Spinal cord (tissue), 3 donors: ENCODE data around the genes FAM47A, CFAP47 and FAM47C.

DNA sequence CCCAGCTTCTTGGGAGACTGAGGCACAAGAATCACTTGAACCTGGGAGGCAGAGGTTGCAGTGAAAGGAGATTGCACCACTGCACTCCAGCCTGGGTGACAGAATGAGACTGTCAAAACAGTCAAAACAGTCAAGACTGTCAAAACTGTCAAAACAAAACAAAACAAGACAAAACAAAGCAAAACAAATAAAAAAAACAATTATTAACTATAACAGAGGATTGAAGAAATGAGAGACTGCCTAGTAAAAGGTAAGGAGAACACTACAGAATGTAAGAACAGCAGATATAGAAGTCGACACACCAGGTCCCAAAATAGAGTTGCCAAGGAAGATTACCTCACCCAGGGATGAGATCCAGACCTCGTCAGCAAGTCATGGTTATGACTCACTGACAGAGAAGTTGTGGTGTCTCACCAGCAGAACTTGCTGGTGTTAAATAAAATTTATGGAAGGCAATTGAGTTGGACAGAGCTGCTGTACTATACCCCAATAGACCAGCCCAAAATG lies 32.2 kb upstream of the GK start:
- PRO-cap = no peak
- RAMPAGE, long total RNA = no peak

- PRO-cap = no peak
- RAMPAGE, long total RNA = no peak
Measured at GRCh38 chrX:30652350-30653249, 623 bp upstream of the GK start.

- PRO-cap = no peak
- RAMPAGE, long total RNA = no peak
Measured at GRCh38 chrX:30852710-30853302, 36.2 kb downstream of the TAB3 start.

- PRO-cap = no peak
- RAMPAGE, long total RNA = no peak
Measured at GRCh38 chrX:32593399-32593726, 618.0 kb downstream of the DMD start.

GRCh38 chrX:33032591-33033218 lies 178.6 kb downstream of the DMD start:
- PRO-cap = no peak
- RAMPAGE, long total RNA = no peak

GRCh38 chrX:34132187-34132621 lies at the start of gene FAM47A:
FAM47A (minus strand) TSS chrX:34132314.
- PRO-cap = no peak
- RAMPAGE, long total RNA = no peak

- PRO-cap = no peak
- RAMPAGE, long total RNA = no peak
Measured at GRCh38 chrX:35439875-35440130, 358.3 kb upstream of the MAGEB16 start.

DNA sequence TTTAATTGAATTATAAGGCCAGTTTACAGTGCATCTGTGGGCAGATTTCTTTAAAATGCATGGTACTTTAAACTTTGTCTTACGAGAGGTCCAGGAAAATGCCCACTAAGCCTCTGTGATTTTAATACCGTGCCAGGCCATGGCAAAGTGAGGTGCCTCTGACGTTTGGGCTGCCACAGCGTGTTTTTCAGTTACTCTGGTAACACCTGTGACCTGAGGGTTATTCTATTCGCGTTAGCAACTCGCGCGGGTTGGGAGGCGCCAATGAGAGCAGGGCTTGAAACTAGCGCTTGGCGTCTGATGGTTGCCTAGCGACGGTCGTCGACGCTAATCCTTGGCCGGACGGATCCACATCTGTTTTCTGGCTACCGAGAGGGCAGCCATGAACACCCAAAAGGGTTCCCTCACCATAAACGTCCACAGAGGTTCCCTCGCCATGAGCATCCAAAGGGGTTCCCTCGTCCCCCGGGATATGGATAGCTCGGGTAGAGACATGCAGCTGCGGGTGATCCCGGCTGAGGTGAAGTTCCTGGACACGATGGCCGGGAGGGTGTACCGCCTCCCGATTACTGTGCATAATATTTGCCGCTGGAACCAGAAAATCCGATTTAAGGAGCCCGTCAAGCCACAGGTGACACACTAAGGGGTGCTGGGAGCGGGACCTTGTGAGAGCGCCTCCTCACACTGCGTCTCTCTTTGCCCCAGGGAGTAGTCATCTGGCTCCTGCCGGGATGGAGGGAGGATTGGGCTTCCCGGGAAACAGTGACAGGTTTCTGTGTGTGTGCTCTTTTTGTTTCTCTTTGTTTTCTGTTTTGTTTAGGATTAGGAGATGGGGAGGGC lies at the start of gene CFAP47:
CFAP47 (plus strand) TSS at position 317 of the 840 bp plus-strand sequence.
- PRO-cap = no peak
- RAMPAGE, long total RNA = no peak

DNA sequence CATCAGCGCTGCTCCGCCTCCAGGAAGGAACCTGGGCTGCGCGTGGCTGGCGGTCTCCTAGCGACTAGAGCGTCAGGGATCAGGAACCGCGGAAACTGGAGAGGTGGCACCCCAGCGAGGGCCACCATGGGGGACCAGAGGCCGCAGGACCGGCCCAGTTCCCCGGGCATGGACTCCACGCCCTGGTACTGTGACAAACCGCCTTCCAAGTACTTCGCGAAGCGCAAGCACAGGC lies at the start of gene FAM47C:
FAM47C (plus strand) TSS at position 82 of the 235 bp plus-strand sequence.
- PRO-cap = no peak
- RAMPAGE, long total RNA = no peak

DNA sequence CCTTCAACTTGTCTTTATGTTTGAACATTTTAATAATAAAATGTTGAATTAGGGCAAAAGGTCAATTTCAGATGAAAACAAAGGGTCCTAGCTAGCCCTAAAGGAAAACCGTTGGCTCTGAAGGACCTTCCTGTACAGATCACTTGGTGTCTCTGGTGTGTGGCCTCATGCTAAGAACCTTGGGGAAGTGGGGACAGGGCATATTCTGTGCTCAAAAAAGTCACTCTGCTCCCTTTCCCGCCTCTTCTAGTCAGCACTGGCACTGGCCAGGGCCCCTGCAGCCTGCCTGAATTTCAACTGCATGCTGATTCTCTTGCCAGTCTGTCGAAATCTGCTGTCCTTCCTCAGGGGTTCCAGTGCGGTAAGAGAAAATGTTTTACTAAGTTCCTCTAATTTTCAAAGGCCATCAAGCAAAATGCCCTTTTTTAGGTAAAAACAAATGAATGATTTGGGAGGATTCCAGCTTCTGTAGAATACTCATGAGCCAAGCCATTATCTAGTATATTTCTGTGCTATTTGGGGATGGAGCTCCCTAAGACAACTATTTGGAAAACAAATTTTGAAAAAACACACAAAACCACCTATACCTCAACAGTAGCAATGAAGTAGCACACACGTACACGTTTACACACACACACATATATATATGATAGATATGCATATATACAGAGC lies 3.5 kb downstream of the CYBB start:
- PRO-cap = no peak
- RAMPAGE, long total RNA = no peak

- PRO-cap = no peak
- RAMPAGE, long total RNA = no peak
Measured at GRCh38 chrX:38282258-38282941, 44.9 kb downstream of the RPGR start.

DNA sequence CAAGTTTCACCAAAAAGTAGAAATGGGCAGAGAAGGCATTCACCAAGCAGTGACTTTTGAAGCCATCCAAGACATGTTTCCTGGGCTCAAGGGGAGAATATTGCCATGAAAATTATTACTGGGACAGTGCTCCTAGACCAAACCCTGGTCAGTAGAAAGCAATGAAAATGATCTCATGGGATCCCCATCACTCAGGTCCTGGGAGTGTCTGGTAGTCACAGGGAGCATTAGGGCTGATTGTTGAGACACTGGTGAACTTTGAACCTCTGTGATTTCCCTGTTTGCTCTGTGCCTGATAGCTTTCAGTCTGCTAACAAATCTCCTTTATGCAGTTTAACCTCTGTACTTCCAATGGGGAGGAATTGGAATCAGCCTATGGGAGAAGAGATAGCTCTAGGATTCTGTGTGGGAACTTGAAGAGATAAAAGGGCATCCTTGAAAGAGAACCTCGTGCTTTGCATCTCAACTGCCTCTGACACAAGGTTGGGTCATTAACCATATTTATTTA lies 9.3 kb upstream of the OTC start:
- PRO-cap = no peak
- RAMPAGE, long total RNA = no peak

GRCh38 chrX:39016333-39016993 lies 215.2 kb downstream of the MID1IP1 start:
- PRO-cap = no peak
- RAMPAGE, long total RNA = no peak

DNA sequence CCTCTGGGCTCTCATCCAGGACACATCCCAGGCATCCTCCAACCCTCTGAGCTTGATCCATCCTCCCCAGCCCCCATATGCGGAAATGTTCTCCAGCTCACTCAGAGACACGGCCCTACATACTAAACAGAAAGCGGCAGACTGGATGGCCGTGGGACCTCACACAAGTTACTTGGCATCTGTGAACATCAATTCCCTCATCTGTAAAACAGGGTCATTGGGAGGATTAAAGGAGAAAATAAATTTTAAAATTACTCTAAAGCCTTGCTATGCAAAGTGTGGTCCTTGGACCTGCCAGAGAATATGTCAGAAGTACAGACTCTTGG lies 626.9 kb downstream of the BCOR start:
- PRO-cap = no peak
- RAMPAGE, long total RNA = no peak

DNA sequence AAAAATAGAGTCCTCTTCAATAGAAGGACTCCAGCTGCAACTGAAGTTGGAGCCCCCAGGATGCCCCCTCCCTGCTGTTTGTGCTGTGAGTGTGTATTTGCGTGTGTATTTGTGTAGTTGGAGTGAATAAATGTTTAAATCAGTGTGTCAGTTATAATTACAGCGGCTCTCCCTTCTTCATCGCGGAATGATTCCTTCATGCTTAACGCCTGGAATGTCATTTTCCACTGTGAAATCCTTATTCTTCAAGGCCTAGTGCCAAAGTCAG lies 583.1 kb downstream of the BCOR start:
- PRO-cap = no peak
- RAMPAGE, long total RNA = no peak

- PRO-cap = no peak
- RAMPAGE, long total RNA = no peak
Measured at GRCh38 chrX:39990290-39990635, 107.5 kb downstream of the BCOR start.

- PRO-cap = no peak
- RAMPAGE, long total RNA = no peak
Measured at GRCh38 chrX:40070888-40071216, 26.9 kb downstream of the BCOR start.

- PRO-cap = no peak
- RAMPAGE, long total RNA = no peak
Measured at GRCh38 chrX:40117651-40118446, 20.1 kb upstream of the BCOR start.

- PRO-cap = no peak
- RAMPAGE, long total RNA = no peak
Measured at GRCh38 chrX:40153893-40154647, 56.3 kb upstream of the BCOR start.

GRCh38 chrX:40172777-40173182 lies 75.0 kb upstream of the BCOR start:
- PRO-cap = no peak
- RAMPAGE, long total RNA = no peak